ENCODE measurements around a stretch of chr13.

DNA sequence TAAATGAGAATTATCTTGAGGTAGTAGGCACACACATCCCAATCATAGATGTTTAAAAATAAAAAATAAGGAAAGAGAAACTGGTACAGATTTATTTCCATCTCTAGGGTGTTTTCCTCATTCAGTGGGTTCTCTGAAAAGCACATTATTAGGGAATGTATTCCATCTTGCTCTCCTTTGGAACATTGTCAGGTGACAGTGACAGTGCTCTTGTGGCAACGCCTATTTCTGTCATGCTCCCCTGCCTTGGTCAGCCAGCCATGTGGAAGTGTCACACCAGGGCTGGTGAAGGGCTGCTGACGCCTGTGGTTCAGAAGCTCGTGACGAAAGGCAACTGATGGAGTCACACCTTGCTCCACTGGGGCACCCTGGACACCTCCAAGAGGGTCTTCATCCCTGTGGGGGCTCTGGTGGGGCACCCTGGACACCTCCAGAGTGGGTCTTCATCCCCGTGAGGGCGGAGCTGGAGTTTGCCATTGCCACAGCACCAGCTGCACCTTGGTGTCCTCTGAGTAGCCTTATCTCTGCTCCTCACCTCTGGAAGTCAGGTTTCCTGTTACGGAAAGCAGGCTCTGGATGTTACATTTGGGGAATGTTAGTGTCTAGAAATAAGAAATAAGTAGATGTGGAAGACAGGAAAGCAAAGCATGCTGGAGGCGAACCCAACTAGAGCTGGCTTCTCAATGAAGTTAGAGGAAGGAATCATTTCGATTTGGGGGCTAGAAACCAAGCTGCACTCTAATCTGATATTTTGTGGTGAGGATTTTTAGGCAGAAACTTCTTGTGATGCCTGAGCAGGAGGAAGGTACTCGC is 69.0 kb upstream of the GPR183 start:
- CAGE, long polyA plus RNA: no peak
- RRBS: no CpG with 5 or more reads among the region's 10 CpGs

DNA sequence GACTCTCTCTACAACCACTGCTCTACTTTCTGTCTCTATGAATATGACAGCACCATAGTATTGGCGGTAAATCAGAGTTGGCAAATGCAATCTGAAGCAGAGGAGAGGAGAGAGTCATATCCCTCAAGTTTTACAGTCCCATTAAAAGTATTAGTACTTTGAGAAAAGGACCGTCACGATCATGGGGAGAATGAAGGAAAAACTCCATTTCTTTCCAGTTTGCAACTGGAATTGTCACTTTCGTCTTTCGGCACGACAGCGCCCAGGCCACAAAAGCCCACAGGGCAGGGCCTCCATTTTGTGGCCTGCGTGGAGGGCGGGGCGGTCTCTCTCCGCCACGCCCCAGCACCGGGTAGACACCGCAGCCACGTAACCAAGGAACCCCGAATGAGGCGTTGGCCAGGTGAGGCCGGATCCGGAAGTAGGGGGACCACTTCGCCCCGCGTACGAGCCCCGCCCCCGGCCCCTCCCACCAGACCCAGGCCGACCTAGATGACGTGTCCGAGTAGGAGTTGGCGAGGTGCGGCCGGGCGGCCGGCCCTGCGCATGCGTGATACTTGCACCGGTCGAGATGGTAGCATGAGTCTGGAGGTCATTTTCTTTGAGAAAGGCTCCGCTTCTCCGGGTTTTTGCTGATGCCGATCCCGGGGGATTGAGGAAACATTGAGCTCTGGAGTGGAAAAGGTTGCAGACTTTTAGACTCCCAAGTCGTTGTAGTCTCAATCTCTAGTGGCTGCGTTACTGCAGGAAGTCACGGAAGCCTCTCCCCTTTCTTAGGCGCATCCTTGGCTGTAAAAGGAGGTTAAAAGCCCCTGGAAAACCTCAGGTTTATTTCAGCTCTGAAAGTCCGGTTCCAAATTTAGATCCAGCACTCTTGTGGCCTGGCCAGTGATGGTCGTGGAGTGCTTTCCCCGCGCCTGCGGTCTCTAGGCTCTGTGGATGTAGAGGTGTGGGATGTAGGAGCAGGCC is 2.8 kb upstream of the TM9SF2 start:
- CAGE, long polyA plus RNA: no peak
- RRBS: 2% methylated on average over 18 of the region's 50 CpGs

DNA sequence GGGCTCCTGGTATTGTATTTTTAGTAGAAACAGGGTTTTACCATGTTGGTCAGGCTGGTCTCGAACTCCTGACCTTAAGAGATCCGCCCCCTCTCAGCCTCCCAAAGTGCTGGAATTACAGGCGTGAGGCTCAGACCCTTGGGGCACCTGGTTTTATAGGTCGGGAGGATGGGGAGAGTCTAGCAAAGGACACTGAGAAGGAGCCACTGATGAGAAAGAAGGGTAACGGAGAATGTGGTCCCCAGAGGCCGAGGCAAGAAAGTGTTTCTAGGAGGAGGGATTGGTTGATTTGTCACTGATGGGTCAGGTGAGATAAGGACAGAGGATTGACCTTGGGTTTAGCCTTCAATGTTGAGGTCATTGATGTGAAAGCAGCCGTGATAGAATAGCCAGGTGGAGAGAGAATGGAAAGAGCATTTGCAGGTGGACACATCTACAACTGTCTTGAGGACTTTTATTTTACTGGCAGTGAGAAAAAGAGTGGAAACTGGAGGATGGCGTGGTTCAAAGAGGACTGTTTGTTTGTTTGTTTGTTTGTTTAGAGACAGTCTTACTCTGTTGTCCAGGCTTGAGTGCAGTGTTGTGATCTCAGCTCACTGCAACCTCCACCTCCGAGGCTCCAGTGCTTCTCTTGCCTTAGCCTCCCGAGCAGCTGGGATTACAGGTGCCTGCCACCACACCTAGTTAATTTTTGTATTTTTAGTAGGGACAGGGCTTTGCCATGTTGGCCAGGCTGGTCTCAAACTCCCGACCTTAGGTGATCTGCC is 23.6 kb downstream of the TM9SF2 start:
- CAGE, long polyA plus RNA: no peak
- RRBS: no CpG with 5 or more reads among the region's 11 CpGs

GRCh38 chr13:99543796-99544265 is 42.6 kb downstream of the TM9SF2 start:
- CAGE, long polyA plus RNA: no peak
- RRBS: 72% methylated on average over 2 of the region's 6 CpGs

GRCh38 chr13:99858664-99859497 is 112.7 kb downstream of the ZIC5 start:
- CAGE, long polyA plus RNA: no peak
- RRBS: no CpG with 5 or more reads among the region's 10 CpGs

- CAGE, long polyA plus RNA: no peak
- RRBS: 8% methylated on average over 3 of the region's 28 CpGs
These were observed 2.2 kb upstream of the ZIC2 start for GRCh38 chr13:99979428-99979806.

DNA sequence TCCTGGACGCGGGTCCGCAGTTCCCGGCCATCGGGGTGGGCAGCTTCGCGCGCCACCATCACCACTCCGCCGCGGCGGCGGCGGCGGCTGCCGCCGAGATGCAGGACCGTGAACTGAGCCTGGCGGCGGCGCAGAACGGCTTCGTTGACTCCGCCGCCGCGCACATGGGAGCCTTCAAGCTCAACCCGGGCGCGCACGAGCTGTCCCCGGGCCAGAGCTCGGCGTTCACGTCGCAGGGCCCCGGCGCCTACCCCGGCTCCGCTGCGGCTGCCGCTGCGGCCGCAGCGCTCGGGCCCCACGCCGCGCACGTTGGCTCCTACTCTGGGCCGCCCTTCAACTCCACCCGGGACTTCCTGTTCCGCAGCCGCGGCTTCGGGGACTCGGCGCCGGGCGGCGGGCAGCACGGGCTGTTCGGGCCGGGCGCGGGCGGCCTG is 502 bp downstream of the ZIC2 start:
- CAGE, long polyA plus RNA: no peak
- RRBS: 2% methylated on average over 24 of the region's 67 CpGs

- CAGE, long polyA plus RNA: no peak
- RRBS: 33% methylated on average over 33 of the region's 78 CpGs
These were observed 16.0 kb downstream of the ZIC2 start for GRCh38 chr13:99997326-99998225.

DNA sequence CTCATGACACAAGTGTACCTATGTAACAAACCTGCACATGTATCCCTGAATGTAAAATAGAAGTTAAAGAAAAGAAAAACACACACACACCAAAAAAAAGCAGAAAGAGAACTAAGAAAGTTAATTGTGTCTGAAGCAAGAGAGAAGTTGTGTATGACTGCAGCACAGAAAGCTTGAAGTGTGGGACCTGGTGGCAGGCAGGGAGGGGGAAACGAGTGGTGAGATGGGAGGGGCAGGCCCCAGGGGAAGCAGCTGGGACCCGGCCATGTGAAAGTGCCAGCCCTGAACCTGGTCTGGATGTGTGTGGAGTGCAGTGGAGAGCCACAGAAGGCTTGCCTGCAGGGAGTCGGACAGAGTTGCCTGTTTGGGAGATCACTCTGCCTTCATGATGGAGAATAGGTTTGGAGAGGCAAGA is 199.0 kb downstream of the GGACT start:
- CAGE, long polyA plus RNA: no peak
- RRBS: no CpG with 5 or more reads among the region's 3 CpGs

GRCh38 chr13:100483665-100484545 is 104.7 kb downstream of the GGACT start:
- CAGE, long polyA plus RNA: no peak
- RRBS: no CpG with 5 or more reads among the region's 12 CpGs

DNA sequence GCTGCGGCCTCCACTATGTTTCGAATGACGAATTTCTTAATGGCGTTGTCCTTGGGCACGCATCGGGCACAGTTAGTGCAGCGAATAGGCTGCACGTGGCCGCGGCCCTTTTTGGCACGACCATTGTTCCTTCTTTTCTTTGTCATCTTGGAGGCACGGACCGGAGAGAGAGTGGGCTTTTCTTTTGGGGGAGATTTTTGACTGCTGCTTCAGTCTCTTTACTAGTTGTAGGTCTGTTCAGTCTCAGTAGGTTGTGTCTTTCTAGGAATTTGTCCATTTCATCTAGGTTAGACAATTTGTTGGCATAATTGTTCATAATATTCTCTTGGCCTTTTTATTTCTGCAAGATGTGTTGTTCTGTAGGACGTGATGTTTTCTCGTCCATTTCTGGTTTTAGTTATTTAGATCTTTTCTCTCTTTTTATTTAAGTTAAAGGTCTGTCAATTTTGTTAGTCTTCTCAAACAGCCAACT is 48.5 kb downstream of the GGACT start:
- CAGE, long polyA plus RNA: no peak
- RRBS: no CpG with 5 or more reads among the region's 15 CpGs

DNA sequence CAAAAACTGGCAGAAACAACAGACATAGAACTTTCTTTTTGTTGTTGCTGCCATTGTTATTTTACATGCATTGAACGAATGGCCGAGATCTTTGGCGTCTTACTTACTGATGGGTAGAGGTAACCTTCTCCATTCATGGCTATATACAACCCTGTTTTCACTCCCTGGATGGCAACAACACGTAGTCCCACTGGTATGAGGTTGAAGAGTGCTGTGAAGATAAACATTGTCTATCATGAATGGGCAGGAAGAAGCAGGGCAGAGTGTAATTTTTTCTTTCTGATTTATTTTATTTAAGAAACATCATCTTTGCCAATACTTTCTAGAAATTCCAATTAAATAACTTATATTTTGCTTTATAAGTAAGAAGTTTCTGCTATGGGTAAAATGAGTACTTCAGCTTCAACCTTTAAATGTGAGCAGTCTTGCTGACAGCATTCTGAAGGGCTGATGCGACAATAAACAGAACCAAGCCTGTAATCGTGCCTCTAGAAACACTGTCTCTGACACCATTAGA is 48.1 kb downstream of the FGF14 start:
- CAGE, long polyA plus RNA: no peak
- RRBS: no CpG with 5 or more reads among the region's 6 CpGs

GRCh38 chr13:102328964-102329798 is 267.6 kb upstream of the TPP2 start:
- CAGE, long polyA plus RNA: no peak
- RRBS: no CpG with 5 or more reads among the region's 2 CpGs

- CAGE, long polyA plus RNA: no peak
- RRBS: 2% methylated on average over 30 of the region's 59 CpGs
These were observed 202.6 kb upstream of the TPP2 start for GRCh38 chr13:102393963-102394718.

- CAGE, long polyA plus RNA: no peak
- RRBS: no CpG with 5 or more reads among the region's 31 CpGs
These were observed 16.5 kb downstream of the ERCC5 start for GRCh38 chr13:102861881-102863182.

DNA sequence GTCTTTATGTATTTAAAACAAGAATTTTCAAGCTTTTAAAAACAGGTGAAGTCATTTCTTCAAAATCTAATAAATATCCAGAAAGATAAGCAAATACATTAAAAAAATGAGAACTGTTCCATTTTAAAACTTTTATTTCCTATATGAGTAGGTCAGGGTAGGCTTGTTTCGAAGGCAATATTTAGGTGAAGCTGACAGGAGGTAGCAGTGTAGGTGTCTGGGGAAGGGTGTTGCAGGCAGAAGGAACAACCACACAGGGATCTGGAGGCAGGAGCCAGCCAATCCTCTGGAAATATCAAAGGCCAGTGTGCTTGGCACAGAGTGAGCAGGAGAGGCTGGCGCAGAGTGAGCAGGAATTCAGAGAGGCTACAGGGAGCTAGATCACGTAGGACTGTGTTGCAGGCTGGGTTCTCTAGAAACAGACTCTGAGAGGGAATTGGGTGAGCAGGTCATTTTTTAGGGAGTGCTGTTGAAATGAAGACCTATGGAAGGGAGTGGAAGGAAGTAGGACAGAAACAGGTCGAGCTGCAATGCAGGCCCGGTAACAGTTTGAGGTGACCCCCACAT is 51.5 kb downstream of the ERCC5 start:
- CAGE, long polyA plus RNA: no peak
- RRBS: no CpG with 5 or more reads among the region's 5 CpGs

GRCh38 chr13:102900104-102900546 is 54.3 kb downstream of the ERCC5 start:
- CAGE, long polyA plus RNA: no peak
- RRBS: no CpG with 5 or more reads among the region's 4 CpGs

DNA sequence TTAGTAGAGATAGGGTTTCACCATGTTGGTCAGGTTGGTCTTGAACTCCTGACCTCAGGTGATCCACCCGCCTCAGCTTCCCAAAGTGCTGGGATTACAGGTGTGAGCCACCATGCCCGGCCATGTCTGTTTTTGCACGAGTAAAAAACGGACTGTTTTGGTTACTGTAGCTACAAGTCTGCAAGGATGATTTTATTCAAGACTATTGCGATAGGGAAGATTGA is 103.9 kb upstream of the SLC10A2 start:
- CAGE, long polyA plus RNA: no peak
- RRBS: no CpG with 5 or more reads among the region's 5 CpGs

DNA sequence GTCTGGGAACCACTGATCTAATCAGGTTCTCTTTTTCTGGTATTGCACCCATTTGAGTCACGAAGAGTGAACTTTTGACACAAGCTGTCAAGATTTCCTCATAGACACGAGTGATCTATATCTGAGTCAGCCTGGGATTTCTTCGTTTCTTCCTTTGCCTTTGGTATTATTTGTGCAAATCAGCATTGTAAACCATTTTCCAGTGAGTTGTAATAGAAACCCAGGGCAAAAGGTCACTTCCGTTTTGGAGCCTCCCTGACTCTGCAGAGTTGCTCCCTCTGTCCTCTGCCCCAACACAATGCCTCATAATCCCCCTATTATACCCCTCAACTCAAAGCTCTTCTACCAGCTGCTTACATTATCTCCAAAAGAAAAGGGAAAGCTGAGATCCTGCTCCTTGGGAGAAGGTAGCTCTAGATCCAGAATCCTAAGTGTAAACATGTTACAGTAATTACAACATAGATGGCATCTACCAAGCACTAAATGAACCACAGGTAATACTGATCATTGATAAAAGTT is 454.6 kb downstream of the DAOA start:
- CAGE, long polyA plus RNA: no peak
- RRBS: no CpG with 5 or more reads among the region's 4 CpGs

DNA sequence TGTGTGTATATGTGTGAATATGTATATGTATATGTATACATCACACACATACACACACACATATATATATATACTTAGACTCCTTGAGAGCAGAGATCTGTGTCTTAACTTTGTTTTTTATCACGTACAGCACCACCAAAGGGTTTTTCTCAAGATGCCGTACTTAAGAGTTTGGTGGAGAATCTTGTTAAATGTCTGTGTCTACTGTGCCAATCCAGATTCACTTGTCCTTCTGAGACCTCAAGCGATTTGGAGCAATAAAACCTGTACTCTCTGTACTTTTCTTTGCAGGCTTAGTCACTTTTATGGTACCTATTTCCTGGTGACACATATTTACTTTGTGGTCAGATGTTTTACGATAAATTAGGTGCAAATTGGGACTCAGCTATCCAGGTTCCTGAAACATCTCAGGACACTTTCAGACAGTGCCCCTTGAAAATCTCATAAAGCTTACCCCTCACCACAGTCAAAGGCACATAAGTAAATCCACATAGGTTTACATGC is 438.9 kb downstream of the EFNB2 start:
- CAGE, long polyA plus RNA: no peak
- RRBS: no CpG with 5 or more reads among the region's 4 CpGs

Measured in BJ (cell line).